Measurements from ENCODE around the gene EPS8L3.

DNA sequence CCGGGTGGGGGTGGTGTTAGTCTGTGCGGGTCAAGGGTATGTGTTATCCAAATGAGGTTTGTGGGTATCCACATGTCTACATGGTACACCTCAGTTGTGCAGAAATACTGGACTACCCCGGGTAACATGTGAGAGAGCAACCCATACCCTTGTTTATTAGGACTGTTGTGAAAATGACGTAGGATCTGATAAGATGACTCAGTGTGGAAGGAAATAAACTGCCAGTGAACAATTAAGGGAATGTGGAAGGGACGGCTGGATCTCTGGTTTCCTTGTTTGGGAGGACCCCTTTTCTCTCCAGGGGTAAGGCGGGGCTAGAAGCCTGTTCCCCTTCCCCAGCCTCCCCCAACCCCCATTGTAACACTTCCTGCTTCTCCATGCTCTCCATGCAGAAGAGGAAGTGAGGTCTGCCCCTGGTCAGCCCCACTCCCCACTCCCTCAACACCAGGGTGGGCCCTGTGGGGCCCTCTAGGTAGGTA lies 741 bp downstream of the EPS8L3 start:
- PRO-cap, result bidirectional peak, plus-strand start at position 231 of the sequence, minus-strand start at position 116 of the sequence
CAGE:
- cytosol, long polyA minus RNA, result no peak
- cytosol, long polyA plus RNA, result no peak
- long polyA plus RNA, result no peak
- nucleus, long polyA minus RNA, result no peak
- nucleus, long polyA plus RNA, result no peak

- PRO-cap, result no peak
CAGE:
- cytosol, long polyA minus RNA, result no peak
- cytosol, long polyA plus RNA, result no peak
- long polyA plus RNA, result no peak
- nucleus, long polyA minus RNA, result no peak
- nucleus, long polyA plus RNA, result no peak
Observed at GRCh38 chr1:109763763-109764173, at the start of gene EPS8L3. Gene EPS8L3, minus strand, starts transcription at chr1:109763923.

DNA sequence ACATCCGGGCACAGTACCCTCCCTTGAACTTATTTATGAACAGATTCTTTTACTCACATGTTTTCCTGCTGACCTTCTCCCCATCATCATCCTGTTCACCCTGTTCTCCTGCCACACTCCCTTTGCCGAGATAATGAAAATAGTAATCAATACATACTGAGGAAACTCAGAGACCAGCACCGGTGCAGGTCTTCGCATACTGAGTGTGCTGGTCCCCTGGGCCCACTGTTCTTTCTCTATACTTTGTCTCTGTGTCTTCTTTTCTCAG lies 3.5 kb upstream of the EPS8L3 start:
- PRO-cap, result no peak
CAGE:
- cytosol, long polyA minus RNA, result no peak
- cytosol, long polyA plus RNA, result no peak
- long polyA plus RNA, result no peak
- nucleus, long polyA minus RNA, result no peak
- nucleus, long polyA plus RNA, result no peak

GRCh38 chr1:109821986-109822810 lies 58.5 kb upstream of the EPS8L3 start:
- PRO-cap, result no peak
CAGE:
- cytosol, long polyA minus RNA, result no peak
- cytosol, long polyA plus RNA, result no peak
- long polyA plus RNA, result no peak
- nucleus, long polyA minus RNA, result no peak
- nucleus, long polyA plus RNA, result no peak

DNA sequence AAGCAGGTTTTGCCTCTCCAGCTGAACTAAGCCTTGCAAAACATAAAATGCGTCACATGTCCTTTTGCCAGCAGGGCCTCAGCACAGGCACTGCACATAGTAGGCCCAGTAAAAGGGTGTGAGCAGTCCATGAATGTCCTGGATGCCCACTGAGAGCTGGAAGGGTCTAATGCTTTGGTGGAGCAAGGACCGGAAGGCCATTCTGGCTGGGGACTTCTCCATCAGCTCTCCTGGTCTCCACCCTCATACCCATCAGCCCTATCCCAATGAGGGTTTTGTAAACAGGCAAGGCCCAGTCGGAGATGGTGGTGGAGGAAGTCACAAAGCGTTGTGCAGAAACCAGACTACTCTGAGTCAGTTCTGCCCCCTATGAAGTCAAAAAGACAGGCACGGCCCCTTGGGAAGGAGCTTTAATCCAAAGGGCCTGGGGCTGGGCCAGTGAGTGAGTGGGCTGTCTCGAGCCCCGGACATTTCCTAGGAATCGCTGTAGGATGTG lies 566 bp upstream of the AHCYL1 start:
- PRO-cap, result no peak
CAGE:
- cytosol, long polyA minus RNA, result no peak
- cytosol, long polyA plus RNA, result no peak
- long polyA plus RNA, result no peak
- nucleus, long polyA minus RNA, result no peak
- nucleus, long polyA plus RNA, result no peak

DNA sequence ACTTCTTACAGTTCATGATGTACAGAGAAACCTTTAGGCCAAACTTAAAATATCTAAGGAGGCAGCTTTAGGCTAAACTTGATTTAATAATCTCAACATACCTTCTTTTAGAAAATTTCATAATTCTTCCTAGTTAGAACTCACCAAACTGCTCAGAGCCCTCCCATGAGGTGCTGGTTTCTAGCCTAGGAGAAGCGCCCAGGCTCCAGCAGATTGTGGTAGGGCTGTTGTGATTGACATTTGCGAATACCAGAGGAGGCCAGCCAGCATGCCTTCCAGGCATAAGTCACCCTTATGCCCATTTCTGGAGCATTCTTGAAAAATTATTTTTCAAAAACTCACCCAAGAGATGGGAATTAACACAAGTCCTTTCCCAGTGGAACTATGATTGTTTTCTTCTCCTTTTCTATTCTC lies 22.6 kb upstream of the KCNC4 start:
- PRO-cap, result no peak
CAGE:
- cytosol, long polyA minus RNA, result no peak
- cytosol, long polyA plus RNA, result no peak
- long polyA plus RNA, result no peak
- nucleus, long polyA minus RNA, result no peak
- nucleus, long polyA plus RNA, result no peak

GRCh38 chr1:110210804-110211838 lies 1.0 kb downstream of the KCNC4 start:
- PRO-cap, result unidirectional peak, minus-strand start at chr1:110211257; unidirectional peak, minus-strand start at chr1:110211428
CAGE:
- cytosol, long polyA minus RNA, result no peak
- cytosol, long polyA plus RNA, result no peak
- long polyA plus RNA, result no peak
- nucleus, long polyA minus RNA, result no peak
- nucleus, long polyA plus RNA, result no peak

DNA sequence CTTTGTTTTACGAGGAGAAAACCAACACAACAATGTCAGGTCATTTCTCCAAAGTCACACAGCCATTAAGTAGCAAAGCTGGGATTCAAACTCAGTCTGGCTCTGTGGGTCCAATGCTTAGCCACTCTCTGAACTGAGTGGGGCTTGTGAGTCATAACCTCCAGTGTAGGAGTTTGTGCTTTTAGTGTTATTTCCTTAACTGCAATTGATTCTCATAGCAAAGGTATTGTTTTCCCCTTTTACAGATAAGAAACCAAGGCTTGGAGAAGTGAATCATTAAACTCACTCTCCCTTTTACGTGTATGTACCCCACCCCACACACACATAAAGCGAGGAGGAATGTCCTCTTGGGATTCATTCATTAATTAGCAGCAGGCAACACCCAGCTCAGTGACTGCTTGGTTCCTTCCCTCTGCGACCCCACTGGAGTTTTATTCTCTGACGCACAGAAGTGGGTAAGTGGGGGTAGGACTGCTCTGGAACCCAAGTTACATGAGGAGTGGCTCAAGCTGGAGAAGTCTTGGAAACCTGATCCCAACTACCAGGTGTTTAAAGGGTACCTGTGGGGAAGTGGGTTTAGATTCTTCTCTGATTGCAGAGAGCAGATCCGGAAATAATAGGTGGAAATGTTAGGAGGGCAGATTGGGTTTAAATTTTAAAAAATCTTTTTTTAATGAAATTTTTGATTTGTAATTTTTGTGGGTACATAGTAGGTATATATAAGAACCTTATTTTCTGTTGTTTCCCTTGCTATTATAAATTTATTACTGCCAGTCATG lies 26.3 kb downstream of the KCNC4 start:
- PRO-cap, result no peak
CAGE:
- cytosol, long polyA minus RNA, result no peak
- cytosol, long polyA plus RNA, result no peak
- long polyA plus RNA, result no peak
- nucleus, long polyA minus RNA, result no peak
- nucleus, long polyA plus RNA, result no peak

- PRO-cap, result no peak
CAGE:
- cytosol, long polyA minus RNA, result no peak
- cytosol, long polyA plus RNA, result no peak
- long polyA plus RNA, result no peak
- nucleus, long polyA minus RNA, result no peak
- nucleus, long polyA plus RNA, result no peak
Observed at GRCh38 chr1:110339596-110340743, 793 bp downstream of the RBM15 start.

DNA sequence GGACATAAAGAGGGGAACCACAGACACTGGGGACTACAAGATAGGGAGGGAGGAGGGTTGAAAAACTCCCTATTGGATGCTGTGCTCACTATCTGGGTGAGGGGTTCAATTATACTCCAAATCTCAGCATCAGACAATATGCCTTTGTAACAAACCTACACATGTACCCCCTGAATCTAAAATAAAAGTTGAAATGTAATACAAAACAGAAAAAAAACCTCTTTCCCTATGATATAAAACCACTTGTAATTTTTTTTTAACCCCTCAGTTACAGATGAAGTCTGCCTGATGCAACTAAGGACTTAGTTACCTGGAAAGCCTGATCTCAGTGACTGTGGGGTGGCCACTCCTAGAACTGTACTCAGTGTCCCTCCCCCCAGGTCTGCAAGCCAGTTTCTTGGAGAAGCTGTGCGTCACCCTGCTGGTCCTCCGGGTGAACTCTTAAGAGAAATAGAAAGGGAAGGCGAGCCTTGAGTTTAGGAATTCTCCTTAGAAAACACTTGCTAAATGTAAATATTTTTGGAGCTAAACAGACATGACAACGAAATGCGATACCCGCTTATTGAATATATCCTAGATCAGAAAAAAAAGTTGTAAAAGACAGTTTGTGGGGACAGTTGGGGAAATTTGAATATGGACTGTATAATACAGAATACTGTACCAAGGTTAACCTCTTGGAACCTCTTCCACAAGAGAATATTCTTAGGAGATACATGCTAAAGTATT lies 805 bp downstream of the SLC16A4 start:
- PRO-cap, result no peak
CAGE:
- cytosol, long polyA minus RNA, result no peak
- cytosol, long polyA plus RNA, result no peak
- long polyA plus RNA, result no peak
- nucleus, long polyA minus RNA, result no peak
- nucleus, long polyA plus RNA, result no peak

DNA sequence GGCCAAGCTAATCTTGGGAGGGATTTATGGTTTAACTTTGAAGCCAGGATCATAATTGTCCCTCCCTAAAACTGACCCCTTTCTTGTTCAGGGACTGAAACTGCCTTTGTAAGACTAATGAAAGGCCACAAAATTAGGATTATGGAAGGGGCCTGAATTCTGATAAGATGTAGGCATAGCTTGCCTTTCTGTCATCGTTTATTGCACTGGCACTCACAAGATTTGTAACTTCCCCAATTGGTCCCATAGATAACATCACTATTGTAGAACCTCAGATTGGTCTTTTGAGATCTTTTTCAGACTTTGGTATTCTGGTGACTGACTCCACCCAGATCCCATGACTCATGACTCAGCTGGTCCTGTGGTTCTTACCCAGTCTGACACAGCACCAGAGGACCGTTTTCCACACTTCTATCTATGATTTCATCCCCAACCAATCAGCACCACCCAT lies 13.6 kb upstream of the LAMTOR5 start:
- PRO-cap, result no peak
CAGE:
- cytosol, long polyA minus RNA, result no peak
- cytosol, long polyA plus RNA, result no peak
- long polyA plus RNA, result no peak
- nucleus, long polyA minus RNA, result no peak
- nucleus, long polyA plus RNA, result no peak

- PRO-cap, result no peak
CAGE:
- cytosol, long polyA minus RNA, result no peak
- cytosol, long polyA plus RNA, result no peak
- long polyA plus RNA, result no peak
- nucleus, long polyA minus RNA, result no peak
- nucleus, long polyA plus RNA, result no peak
Observed at GRCh38 chr1:110450036-110450625, 818 bp upstream of the PROK1 start.

- PRO-cap, result no peak
CAGE:
- cytosol, long polyA minus RNA, result no peak
- cytosol, long polyA plus RNA, result no peak
- long polyA plus RNA, result no peak
- nucleus, long polyA minus RNA, result no peak
- nucleus, long polyA plus RNA, result no peak
Observed at GRCh38 chr1:110671807-110672594, 2.7 kb downstream of the KCNA3 start.

- PRO-cap, result no peak
CAGE:
- cytosol, long polyA minus RNA, result no peak
- cytosol, long polyA plus RNA, result no peak
- long polyA plus RNA, result no peak
- nucleus, long polyA minus RNA, result no peak
- nucleus, long polyA plus RNA, result no peak
Observed at GRCh38 chr1:110848824-110849306, 24.1 kb upstream of the CD53 start.

DNA sequence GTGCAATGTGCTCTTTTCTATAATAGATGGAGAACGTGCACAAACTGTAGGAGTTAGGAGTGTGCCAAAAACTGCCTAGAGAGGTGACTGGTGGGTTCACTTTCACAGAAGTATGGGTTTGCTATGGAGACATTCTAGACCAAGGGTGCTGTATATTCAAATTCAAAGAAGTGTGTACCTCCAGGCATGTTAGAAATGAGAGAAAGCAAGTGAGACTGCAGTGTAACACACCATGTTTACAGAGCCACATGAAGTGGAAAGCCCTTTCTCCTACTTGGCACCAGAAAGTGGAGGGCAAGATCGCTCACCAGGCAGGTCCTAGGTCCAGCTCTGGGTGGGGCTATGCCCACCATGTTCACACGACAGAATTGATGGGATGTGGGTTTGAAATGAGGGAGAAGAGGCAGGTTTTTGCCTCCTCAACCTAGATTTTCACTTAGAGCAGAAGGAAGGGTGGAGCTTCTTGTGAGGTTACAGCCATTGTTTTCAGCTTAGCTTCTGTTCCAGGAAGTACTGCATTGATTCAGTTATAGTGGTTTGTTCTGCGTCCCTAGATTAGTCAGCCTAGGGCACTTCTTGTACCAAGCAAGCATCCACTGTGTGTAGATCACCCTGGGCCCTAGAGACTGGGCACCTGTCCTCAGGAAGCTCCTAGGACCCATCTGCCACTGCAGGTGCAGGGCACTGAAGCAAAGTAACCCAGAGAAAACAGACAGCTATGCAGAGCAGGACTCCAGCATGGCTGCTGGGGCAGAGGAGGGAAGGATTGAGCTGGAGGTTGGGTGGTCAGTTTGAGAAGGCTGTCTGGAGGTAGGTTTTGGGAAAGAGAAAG lies 2.3 kb downstream of the CD53 start:
- PRO-cap, result no peak
CAGE:
- cytosol, long polyA minus RNA, result no peak
- cytosol, long polyA plus RNA, result no peak
- long polyA plus RNA, result no peak
- nucleus, long polyA minus RNA, result no peak
- nucleus, long polyA plus RNA, result no peak

DNA sequence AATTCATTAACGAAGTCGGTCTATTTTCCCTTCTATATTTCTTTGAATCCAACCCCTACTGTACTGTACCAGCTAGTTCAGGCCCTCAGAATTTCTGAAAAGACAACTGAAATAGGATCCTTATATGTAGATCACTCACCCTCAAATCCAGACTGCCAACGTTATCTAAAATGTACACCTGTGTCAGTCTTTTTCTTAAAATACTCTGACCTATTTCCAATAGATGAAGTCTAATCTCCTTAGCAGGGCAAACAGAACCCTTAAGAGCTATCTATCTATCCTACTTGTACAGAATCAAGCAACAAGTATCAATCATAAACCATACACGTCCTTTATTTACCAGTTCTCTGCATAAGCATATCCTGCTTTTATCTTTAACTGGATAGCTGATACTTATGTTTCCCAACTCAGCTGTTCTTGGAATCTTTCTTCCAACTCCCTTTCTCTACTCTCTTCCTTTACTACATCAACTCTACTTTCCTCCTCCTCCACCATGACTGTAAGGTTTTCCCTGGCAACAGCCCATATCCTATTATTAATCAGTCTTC lies 2.9 kb downstream of the LRIF1 start:
- PRO-cap, result no peak
CAGE:
- cytosol, long polyA minus RNA, result no peak
- cytosol, long polyA plus RNA, result no peak
- long polyA plus RNA, result no peak
- nucleus, long polyA minus RNA, result no peak
- nucleus, long polyA plus RNA, result no peak

DNA sequence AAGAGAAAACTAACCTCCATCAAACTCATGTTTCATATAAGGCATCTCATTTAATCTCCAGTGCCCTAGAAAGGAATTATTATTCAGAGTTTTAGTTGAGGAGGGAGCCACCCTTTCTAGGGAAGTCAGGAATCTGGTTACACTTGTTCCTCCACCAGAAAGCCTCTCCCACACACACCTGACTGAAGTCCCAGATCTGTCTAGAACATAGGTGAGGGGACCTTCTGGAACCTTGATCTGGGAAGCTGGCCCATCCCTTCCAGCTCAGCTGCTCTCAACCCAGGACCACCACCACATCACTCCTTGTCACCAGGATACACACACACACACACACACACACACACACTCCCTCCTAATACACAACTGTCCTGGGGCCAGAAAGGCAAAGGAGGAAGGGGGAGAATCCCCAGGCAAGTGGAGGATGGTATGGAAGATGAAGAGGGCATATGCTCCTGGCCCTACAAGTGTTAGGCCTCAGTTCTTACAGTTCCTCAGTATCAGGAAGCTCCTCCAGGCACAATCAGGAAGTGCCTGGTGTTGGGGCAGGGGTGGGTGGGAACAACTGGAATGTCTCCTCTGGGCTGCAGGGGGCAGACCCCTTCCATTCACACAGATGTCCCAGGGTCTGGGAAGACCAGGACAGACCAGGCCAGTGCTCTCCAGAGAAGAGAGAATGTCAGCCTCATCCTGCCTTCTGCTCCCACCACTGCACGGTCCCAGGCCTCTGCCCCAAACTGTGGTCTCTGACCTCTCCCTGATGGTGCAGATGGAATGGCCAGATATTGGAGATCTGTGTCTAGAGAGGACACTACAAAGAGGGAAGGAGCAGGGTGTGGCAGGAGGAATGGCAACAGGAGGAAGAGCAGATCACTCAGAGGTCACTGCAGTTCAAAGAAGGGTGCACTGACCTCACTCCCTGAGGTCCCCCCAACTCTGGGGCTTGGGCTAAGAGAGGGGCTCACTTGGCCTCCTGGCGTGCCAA lies 2.2 kb upstream of the DENND2D start:
- PRO-cap, result no peak
CAGE:
- cytosol, long polyA minus RNA, result no peak
- cytosol, long polyA plus RNA, result no peak
- long polyA plus RNA, result no peak
- nucleus, long polyA minus RNA, result no peak
- nucleus, long polyA plus RNA, result no peak

- PRO-cap, result no peak
CAGE:
- cytosol, long polyA minus RNA, result no peak
- cytosol, long polyA plus RNA, result no peak
- long polyA plus RNA, result no peak
- nucleus, long polyA minus RNA, result no peak
- nucleus, long polyA plus RNA, result no peak
Observed at GRCh38 chr1:111203610-111204907, 3.6 kb upstream of the DENND2D start.

GRCh38 chr1:111222705-111223403 lies 4.7 kb upstream of the CHI3L2 start:
- PRO-cap, result no peak
CAGE:
- cytosol, long polyA minus RNA, result no peak
- cytosol, long polyA plus RNA, result no peak
- long polyA plus RNA, result no peak
- nucleus, long polyA minus RNA, result no peak
- nucleus, long polyA plus RNA, result no peak

DNA sequence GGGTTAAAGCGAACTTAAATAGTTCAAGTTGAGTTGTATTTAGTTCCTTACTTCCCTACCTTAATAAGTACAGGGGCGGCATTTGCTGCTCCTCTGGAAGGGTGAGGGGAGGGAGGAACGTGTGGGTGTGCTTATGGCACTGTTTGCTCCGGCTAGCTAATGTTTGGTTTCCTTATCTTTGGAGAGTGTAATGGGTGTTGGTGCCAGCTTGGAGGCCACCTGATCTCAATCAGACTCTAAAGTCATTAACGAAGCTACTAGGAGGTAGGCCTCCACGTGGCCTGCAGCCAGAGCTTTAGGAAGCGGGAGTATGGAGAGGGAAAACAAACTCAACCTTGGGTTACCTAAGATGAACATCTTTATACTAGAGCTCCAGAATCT lies 43.1 kb upstream of the RAP1A start:
- PRO-cap, result no peak
CAGE:
- cytosol, long polyA minus RNA, result no peak
- cytosol, long polyA plus RNA, result no peak
- long polyA plus RNA, result no peak
- nucleus, long polyA minus RNA, result no peak
- nucleus, long polyA plus RNA, result no peak